SK-N-DZ (cell line): Measurements from ENCODE around the gene ZNF853.

DNA sequence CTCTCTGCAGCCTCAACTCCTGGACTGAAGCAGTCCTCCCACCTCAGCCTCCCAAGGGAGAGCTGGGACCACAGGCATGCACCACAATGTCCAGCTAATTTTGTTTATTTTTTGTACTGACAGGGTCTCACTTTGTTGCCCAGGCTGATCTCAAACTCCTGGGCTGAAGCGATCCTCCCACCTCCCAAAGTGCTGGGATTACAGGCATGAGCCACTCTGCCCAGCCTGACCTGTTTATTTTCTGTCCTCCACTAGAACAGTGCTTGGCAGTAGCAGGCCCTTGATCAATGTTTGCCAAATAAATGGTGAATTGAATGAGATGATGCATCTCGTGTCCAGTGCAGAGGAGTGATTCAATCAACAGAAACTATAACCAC lies 5.1 kb upstream of the FBXL18 start:
RAMPAGE:
- cytosol, long total RNA = no peak
- nucleus, long total RNA = no peak

RAMPAGE:
- cytosol, long total RNA = no peak
- nucleus, long total RNA = no peak
Measured at GRCh38 chr7:5527179-5527579, 3.2 kb downstream of the ACTB start.

GRCh38 chr7:5549132-5549820 lies 18.9 kb upstream of the ACTB start:
RAMPAGE:
- cytosol, long total RNA = no peak
- nucleus, long total RNA = no peak

DNA sequence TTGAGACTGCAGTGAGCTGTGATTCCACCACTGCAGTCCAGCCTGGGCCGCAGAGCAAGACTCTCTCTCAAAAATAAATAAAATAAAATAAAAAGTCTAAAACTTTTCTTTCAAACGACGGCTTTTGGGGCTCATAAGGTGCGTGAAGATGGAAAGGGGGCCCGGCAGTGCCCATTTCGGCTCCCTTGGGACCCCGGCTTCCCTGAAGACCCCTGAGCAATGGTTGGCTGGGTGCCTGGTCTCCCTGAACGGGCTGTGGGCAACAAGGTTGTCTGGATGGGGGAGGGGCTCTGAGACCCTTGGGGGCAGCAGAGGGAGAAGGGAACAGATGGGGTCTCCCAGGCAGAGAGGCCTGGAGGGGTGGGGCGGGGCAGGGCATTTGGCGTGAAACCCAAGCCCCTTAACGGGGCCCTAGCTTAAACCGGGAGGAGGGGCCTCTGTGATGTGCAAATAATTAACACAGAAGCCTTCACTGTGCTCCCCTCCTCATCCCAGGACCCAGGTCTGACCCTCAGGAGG lies 17.8 kb downstream of the FSCN1 start:
RAMPAGE:
- cytosol, long total RNA = no peak
- nucleus, long total RNA = no peak

RAMPAGE:
- cytosol, long total RNA = no peak
- nucleus, long total RNA = no peak
Measured at GRCh38 chr7:5661489-5662487, 69.2 kb downstream of the FSCN1 start.

RAMPAGE:
- cytosol, long total RNA = no peak
- nucleus, long total RNA = no peak
Measured at GRCh38 chr7:5675955-5676787, 83.6 kb downstream of the FSCN1 start.

DNA sequence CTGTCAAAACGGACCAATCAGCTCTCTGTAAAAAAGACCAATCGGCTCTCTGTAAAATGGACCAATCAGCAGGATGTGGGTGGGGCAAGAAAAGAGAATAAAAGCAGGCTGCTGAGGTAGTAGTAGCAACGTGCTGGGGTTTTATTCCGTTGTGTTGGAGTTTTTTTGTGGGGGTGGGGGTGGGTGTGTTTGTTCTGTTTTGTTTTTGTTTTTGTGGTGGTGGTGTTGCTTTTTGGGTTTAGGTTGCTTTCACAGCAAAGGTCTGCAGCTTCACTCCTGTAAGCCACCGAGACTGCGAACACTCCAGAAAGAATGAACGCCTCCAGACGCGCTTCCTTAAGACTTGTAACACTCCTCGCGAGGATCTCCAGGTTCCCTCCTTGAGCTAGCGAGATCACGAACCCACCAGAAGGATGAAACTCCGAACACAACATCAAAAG lies 12.9 kb upstream of the RNF216 start:
RAMPAGE:
- cytosol, long total RNA = no peak
- nucleus, long total RNA = no peak

GRCh38 chr7:6103631-6104067 lies 1.1 kb upstream of the USP42 start:
RAMPAGE:
- cytosol, long total RNA = no peak
- nucleus, long total RNA = no peak

DNA sequence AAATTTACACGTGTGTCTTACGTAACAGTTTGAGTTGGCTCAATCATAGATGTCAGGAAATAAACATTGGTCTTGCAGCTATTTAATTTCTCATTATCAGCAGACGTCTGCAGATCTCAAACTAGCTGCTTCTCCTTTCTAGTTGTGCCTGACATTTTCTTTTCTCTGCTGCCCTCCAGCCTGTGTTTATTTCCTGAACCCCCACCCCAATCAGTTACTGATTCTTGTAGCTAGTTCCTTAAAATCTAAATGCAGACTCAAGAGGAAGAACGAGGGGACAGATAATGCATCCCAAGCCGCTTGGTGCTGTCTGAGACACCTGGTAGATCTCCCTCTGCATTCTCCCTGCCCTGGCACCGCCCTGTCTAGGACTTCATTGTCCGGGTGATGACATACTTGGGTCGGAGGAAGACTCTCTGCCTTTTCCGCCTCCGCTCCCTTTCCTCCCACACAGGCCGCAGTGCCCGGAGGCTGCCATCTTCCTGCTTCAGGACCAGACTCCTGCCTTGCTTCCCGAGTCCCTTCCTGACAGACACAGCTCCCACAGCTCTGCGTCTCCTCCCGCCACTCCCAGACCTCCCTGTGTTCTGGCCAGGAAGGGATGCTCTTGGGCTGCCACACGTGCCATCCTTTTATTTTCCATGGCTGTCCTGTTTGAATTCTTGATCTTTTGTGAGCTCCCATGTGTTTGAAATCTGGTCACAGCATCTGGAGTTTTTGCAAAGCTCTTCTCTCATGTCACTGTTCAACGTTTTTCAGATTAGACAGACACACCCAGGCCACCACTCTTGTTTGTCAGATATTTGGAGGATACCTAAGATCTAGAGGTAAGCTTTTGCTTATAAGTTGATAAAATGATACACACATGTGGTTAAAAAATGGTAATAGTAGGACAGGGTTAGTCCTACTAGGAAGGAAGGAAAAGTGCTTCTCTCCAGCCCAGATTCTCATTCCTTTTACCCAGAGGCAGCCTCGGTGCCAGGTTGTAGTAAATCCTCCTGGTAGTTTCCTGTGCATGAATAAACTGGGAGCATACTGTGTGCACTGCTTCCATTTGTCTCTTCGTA lies 35.0 kb downstream of the USP42 start:
RAMPAGE:
- cytosol, long total RNA = no peak
- nucleus, long total RNA = no peak

DNA sequence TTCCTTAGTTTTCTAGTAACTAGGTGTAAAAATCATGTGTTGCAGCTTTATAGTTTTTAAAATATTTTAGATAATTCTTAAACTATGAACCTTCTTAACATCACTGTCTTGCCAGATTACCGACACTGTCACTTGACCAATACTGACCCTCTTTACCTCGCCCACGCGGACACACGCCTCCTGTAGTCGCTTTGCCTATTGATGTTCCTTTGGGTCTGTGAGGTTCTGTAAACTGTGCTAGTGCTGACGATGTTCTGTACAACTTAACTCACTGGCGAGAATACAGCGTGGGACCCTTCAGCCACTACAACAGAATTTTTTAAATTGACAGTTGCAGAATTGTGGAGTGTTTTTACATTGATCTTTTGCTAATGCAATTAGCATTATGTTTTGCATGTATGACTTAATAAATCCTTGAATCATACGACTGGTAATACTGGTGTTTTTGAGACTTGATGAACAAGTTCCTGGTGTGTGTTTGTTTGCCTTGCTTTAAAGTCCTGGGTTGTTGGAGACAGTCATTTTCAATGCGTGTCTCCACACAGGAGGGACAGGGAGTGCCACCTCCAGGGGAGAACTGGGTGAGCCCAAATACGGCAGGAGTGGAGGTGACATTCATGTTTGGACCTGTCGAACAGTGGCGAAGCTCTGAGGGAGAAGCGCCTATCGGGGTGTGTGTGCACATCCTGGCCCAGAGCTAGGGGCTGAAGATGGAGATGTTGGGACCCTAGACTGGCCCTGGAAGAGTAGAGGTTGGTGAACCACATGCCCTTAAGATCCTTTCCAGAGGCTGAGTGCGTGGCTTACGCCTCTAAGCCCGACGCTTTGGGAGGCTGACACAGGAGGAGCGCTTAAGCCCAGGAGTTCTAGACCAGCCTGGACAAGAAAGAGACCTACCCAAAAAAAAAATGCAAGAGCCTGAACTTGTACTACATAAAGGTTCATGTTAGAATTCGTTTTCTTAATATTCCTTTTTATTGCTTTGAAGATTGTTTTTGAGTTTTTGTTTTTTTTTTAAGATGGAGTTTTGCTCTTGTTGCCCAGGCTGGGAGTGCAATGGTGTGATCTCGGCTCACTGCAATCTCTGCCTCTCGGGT lies 29.6 kb downstream of the RAC1 start:
RAMPAGE:
- cytosol, long total RNA = no peak
- nucleus, long total RNA = no peak

RAMPAGE:
- cytosol, long total RNA = no peak
- nucleus, long total RNA = no peak
Measured at GRCh38 chr7:6409062-6410217, 35.1 kb downstream of the RAC1 start.

DNA sequence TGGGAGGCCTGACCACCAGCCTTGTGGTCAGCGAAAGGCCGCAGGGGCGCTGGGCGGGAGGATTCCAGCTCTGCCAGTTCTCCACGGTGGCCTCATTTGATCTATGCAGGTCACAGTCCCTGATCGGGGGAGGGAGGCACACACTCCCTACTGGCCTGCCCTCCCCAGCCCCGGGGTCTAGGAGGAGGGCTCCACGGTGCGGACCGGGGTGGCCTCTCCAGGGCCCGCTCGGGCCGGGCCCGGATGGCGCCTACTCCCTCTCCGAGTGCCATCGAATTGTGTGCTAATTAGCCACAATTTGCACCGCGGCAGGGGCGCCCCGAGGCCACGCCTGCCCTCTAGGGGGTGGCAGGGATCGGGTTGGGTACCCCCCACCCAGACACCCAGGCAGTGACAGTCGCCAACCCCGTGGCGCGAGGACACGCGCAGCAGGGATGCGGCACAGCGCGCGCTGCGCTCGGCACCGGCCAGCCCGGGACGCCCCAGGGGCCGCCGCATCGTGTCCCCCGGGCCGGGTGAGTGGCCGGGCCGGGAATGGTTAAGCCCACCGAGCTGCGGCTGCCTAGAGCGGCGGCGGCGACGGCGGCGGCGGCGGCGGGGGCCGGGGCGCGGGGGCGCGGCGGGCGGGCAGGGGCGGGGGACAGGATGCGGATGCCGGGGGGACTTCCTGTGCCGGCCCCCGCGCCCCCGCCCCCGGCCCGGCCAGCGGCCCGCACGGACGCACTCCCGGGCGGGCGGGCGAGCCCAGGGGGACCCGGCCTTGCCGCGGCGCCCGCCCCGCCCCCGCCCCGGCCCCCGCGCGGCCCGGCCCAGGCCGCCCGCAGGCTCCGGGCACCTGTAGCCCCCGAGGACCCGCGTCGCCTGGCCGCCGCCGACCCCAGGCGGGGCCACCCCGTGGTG lies at the start of gene ZNF853:
TSS of gene ZNF853 (plus strand) at position 690 of the 900 bp plus-strand sequence.
RAMPAGE:
- cytosol, long total RNA = no peak
- nucleus, long total RNA = no peak

RAMPAGE:
- cytosol, long total RNA = no peak
- nucleus, long total RNA = no peak
Measured at GRCh38 chr7:6691697-6692920, 14.6 kb downstream of the ZNF12 start.

DNA sequence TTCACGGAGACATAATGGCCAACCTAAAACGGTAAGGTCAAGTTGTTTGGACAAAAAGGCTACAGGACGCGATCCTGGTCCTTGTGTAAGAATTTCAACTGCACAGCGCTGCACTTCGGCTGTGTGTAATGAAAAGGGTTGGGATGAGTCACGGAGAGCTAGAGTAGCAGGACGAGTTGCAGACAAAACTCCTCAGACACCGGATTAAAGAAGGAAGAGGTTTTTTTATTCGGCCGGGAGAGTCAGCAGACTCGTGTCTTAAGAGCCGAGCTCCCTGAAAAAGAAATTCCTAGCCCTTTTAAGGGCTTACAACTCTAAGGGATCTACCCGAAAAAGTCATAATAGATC lies 124.1 kb upstream of the CCZ1B start:
RAMPAGE:
- cytosol, long total RNA = no peak
- nucleus, long total RNA = no peak

GRCh38 chr7:6990831-6991686 lies 165.0 kb upstream of the CCZ1B start:
RAMPAGE:
- cytosol, long total RNA = no peak
- nucleus, long total RNA = no peak

DNA sequence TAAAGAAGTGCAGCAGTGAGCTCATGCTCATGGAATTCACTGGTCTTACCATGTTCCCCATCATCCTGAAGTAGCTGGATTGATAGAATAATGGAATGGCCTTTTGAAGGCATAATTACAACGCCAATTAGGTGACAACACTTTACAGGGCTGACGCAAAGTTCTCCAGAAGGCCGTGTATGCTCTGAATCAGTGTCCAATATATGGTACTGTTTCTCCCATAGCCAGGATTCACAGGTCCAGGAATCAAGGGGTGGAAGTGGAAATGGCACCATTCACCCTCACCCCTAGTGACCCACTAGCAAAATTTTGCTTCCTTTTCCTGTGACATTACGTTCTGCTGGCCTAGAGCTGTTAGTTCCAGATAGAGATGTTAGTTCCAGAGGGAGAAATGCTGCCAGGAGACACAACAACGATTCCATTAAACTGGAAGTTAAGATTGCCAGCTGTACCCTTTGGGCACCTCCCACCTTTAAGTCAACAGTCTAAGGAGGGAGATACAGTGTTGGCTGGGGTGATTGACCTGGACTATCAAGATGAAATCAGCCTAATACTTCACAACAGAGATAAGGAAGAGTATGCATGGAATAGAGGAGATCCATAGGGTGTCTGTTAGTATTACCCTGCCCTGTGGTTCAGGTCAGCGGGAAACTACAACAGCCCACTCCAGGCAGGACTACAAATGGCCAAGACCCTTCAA lies 8.1 kb upstream of the RPA3 start:
RAMPAGE:
- cytosol, long total RNA = no peak
- nucleus, long total RNA = no peak

GRCh38 chr7:7812146-7812505 lies 93.7 kb upstream of the RPA3 start:
RAMPAGE:
- cytosol, long total RNA = no peak
- nucleus, long total RNA = no peak

DNA sequence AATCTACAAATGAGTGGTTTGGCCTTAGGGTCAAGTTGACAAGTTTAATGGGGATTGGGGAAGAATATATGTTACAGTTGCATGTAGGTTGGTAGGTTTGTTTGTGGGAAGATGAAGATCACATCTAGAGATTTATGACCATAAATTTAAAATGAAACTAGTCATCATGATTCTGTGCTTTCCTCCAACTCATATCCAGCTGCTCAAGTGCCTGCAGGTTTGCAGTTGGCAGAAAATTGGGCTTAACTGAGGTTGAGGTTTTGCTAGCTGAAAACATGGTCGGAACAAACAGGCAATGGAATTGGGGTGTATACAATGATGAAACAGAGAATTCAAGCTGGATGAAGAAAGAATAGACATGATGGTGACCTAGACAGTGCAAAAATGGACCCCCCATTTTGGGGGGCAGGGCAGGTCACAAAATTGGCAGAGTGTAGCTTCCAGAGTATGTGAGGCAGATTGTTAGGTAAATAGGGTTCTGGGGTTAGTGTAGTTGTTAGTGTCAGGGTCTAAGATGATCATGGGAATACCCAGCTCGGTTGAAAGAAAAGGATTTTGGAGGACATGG lies 121.4 kb upstream of the RPA3 start:
RAMPAGE:
- cytosol, long total RNA = no peak
- nucleus, long total RNA = no peak

GRCh38 chr7:8283990-8284607 lies 22.1 kb upstream of the ICA1 start:
RAMPAGE:
- cytosol, long total RNA = no peak
- nucleus, long total RNA = no peak

DNA sequence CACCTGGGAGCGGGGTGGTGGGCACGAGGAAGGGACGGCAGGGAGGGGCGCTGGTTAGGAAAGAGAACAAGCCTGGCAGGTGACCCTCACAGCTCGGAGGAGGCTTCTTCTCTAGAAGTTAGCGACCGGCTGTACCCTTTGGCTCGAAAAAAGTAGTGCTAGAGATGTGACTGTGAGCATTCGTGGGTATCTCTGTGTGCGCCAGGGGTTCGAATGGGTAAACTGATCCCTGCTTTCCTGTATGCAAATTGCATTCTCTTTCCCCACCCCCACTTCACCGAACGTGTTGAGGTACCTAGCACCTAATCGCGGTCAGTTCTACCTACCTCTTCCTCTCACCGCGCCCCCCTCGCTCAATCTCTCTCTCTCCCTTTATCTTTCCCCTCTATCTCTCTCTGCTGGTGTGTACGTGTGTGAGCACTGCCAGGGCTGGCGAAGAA lies 1.4 kb downstream of the NXPH1 start:
RAMPAGE:
- cytosol, long total RNA = no peak
- nucleus, long total RNA = no peak